CD14-positive monocyte (primary cell): ENCODE results near the gene TRIM60.

- CAGE, long polyA plus RNA, result no peak
These were observed 131.6 kb downstream of the MARCHF1 start for GRCh38 chr4:164252193-164252701.

DNA sequence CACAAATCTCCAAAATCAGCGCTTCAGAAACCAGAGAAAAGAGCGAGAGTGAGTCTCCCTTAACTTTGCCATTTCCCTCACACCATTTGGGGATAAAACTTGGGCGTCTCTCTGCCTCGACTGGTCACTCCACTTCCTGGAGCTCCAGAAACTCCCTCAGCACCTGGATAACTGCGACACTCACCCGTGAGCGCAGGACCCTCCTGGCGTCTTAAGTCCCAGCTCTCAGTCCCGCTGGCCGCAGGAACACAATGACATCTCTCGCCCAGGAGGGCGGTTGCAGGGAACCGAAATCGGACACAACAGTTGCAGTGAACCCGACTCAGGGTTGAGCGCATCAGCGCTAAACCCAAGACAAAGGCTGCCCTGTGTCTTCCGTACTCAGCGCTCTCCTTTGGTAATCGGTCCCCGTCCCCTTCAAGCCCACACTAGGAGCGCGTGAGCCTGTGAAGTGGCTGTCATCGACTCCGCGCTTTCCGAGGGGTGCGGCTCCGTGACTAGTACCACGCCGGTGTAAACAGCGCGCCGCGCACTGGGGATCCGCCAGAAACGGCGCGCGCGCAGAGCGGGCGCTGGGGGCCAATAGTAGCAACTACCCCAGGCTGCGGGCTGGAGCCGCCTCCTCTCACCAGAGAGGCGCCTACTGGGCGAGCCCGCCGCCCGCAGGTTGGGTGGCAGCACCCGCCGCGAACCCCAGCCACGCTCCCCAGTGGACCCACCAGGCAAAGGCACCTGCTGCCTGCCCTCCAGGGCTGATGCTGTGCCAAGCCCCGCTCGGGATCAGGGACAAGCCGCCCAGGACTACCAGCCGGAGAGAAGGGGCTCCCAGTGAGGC, 599 bp downstream of the MARCHF1 start:
- CAGE, long polyA plus RNA, result no peak

DNA sequence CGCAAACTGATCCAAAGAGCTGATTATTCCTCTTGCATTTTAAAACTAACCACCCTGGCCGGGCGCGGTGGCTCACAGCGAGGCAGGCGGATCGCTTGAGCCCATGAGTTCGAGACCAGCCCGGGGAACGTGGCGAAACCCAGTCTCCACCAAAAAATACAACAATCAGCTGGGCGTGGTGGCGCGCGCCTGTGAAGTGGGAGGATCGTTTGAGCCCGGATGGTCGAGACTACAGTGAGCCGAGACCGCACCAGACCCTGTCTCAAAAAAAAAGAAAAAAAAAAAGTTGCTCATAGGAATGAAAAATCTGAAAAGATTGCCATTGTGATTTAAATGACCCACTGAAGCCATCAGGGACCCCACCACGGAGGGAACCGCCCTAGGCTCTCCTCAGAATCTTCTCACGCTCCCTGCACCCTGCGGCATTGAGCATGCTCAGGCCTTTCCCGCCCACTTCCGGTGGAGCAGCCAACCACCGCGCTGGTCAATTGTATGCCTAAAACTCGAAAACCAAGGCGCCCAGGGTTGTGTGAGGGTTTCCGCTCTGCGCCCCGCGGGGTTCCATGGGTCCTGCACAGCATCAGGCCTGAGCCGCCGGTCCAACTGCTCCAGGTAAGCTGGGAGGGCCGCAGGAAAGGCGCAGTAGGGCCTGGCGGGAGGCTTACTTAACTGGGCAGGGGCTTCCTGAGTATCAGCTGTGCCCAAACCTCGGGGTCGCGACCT, at the start of gene TRIM60:
TRIM60 (plus strand) TSS at position 499 of the 723 bp plus-strand sequence.
- CAGE, long polyA plus RNA, result no peak

DNA sequence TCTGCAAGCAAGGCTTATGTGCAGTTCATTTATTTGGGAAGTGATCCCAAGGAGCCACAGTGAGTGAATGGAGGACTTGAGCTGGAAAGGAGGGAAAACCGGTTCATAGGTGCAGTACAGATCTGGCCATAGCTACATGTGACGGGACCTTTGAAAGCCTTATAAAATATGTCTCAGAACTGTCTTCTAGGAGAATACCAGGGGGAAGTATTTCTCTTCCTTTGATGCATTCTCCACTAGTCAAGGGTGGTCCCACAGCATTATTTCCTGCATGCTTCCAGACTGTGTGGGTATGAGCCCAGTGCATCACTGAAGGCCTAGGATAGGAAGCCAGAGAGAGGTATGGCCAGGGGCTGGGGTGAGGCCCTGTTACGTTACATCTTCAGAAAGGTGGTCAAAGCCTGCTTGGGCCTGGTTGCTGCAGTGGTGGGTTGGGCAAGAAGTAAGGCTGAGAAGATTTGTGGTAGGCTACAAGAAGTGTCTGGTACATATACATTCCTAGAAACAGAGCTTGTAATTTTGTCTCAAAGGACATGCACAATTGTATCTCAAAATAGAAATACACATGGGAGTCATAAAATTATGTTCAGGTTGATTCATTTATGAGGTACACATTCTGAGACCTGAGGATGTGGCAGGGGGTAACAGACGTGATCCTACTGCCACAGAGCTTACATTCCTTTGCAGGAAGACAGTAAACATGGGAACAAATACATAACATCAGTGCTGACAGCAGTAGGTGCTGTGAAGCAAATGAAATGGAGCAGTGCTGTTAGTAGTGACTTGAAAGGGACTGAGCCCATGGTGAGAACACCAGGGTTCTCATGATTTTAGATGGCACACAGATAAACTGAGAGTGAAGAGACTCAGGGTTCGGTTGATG, 22.1 kb downstream of the GK3 start:
- CAGE, long polyA plus RNA, result no peak

- CAGE, long polyA plus RNA, result no peak
These were observed 13.6 kb upstream of the MSMO1 start for GRCh38 chr4:165313751-165314425.

GRCh38 chr4:165383568-165384306, 4.9 kb downstream of the CPE start:
- CAGE, long polyA plus RNA, result no peak

DNA sequence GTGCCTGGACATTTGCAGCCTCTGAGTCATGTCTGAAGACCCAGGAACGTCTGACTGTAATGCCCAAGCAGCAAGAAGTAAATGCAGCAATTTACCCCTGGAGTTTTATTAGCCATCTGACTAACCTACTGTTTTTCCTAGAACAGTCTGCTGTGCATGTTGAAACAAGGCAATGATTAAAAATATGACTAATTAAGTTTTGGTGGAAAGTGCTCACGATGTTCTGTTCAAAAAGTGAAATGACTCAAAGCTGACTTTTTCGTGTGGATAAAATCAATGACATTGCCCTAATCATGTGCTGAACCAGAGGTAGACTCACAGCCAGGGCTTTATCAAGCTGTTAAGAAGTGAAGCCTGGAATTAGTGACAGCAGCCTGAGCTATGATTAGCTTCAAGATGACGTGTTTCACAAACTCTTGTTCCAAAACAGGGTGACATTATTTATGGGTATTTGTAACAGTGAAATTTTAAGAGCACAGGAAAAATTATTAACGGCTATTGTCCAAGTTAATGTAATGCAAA, 201.7 kb downstream of the CPE start:
- CAGE, long polyA plus RNA, result no peak

GRCh38 chr4:166481418-166481822, 608.4 kb downstream of the TLL1 start:
- CAGE, long polyA plus RNA, result no peak

GRCh38 chr4:168257904-168258194, 60.7 kb downstream of the DDX60 start:
- CAGE, long polyA plus RNA, result no peak

- CAGE, long polyA plus RNA, result no peak
These were observed 66.4 kb upstream of the DDX60 start for GRCh38 chr4:168384950-168385400.

DNA sequence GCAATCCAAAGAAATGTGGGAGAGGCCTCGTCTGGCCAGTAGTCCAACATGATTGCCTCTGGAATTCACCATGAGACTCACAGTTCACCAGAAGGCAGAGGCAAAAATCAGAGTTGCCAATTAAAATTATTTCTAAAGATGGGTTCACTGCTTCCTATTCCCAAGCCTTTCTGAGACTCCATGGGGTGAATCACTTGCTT, 2.1 kb upstream of the PALLD start:
- CAGE, long polyA plus RNA, result no peak

DNA sequence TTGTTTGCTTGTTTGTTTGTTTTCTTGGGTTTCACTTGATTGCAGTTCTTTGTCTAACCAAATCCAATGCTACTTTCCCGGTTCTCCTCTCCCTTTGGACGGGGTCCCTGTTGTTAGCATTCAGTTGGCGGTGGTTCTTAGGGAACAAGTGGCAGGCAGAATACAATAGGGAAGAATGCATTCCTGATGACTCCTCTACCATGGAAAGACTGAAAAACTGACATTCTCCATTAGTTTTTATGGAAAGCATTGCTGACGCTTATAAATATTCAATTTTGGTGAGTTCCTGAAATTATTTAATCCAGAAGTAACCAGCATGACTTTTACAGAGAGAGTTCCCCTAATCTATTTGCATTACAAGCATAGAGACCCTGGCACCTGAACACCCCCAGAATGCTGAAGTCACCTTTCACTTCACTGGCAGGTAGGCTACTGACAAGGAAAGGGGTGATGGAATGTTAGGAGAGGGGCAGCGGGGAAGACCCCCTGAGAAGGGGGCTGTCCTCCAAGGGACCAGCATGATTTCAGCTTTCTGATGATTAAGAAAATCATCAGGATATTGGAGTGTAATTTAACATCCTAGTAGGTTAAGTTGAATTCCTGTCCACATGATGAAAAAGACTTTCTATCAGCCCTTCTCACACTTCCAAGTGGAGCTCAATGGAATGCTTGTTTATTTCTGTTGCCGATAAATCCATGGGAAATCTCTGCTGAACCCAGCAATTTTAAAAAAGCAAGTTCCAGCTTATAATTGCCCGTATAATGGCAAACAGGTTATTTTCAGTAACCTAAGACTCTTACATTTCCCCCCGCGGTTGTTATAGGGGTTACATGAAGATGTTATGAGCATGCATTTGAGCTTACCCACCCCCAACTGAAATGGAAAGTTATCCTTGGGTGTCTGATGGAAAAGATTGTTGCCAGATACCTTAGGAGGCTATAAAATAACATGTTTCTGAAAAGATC, 135.9 kb downstream of the PALLD start:
- CAGE, long polyA plus RNA, result no peak

- CAGE, long polyA plus RNA, result no peak
These were observed 165.7 kb downstream of the PALLD start for GRCh38 chr4:168662408-168663014.

DNA sequence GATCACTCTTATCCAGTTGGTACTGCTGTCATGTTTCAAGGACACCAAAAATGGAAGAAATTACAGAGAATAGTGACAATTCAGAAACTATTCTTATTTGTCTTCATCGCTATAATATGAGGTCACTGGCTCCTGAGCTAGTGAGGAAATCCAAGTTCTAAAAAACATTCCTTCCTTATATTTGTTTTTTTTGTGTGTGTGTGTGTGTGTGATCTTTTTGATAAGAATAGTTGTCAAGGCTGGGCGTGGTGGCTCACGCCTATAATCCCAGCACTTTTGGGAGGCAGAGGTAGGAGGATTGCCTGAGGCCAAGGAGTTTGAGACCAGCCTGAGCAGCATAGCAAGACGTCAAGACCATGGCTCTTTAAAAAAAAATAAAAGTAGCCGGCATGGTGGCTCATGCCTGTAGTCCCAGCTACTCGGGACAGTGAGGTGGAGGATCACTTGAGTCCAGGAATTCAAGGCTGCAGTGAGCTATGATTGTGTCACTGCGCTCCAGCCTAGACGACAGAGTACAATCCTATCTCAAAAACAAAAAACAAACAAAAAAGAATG, 244.4 kb downstream of the PALLD start:
- CAGE, long polyA plus RNA, result no peak

DNA sequence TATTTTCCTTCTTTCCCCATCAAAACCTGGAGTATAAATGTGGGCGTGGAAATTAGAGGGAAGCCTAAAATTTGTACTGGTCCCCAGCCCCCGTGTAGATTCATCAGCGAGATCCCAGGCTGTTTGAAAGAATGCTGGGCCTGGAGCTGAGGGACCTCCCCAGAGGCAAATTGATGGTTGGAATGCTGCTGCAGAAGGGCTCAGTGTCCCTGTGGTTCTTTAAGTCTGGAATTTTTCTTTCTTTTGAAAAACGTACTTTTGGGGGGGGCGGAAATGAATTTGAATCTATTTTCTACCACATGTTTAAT, 197.3 kb downstream of the CBR4 start:
- CAGE, long polyA plus RNA, result no peak

DNA sequence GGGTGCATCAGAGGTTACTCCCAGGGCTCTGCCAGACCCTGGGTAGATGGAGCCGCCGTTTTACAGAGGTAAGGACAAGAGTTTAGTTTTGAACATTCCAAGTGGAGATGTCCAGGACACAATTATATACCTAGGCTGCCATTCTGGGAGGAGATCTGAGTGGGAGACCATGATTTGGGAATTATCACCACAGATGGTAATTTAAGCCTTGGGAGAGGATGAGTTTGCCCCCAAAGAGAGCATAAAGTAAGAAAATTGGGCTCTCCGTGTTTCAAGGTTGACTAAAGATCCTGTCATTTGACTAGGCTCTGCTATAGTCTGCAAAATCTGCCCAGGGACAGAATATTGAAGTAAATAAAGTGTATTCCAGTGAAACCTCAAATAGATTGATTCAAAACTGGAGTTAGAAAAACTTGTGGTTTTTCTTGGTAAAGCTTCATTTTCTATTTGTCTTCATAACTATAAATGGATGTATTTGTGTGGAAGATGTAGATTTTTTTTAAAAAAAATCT, 170.4 kb downstream of the CBR4 start:
- CAGE, long polyA plus RNA, result no peak

DNA sequence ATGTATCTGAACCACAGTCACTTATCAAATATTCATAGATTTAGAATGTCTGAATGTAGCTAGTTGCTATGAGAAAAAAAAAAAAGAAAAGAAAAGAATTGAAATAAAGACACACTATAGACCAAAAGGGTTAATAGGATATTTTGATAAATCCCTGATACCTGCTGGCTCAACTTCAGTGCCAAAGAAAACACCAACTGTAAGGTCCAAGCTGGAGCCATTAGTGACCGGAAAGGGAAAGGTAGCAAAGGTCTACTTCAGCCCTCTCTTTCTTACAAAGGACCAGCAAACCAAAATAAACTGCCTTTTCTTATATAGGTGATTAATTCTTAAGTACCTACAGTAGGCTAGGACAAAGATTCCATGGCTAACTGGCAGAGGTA, 9.8 kb downstream of the CBR4 start:
- CAGE, long polyA plus RNA, result no peak

- CAGE, long polyA plus RNA, result no peak
These were observed 114.6 kb upstream of the CBR4 start for GRCh38 chr4:169124554-169125136.

- CAGE, long polyA plus RNA, result no peak
These were observed 36.7 kb downstream of the SH3RF1 start for GRCh38 chr4:169233857-169234600.

DNA sequence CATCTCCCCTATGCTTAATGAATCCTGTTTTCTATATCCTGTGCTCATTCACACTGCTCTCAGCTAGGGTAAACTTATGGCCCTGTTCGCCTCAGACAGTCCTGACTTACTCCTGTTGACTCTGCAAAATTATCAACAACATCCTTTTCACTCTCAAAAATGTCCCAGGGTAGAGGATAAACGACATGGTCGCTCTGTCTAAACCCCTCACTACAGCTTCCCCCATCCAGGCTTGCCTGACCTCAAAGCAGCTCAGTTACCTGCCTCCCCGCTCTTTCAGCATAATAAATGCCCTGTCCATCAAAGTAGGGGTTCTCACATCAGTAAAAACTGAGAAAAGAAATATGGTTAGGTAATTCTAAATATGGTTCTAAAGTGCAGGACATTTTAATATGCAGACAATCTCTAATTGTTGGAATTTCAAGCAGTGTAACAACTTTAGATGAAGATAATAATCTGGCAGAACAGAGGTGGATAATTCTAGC, 13.4 kb downstream of the SH3RF1 start:
- CAGE, long polyA plus RNA, result no peak